Airway epithelial cell (primary cell): ENCODE measurements around a stretch of chr13.

- RAMPAGE, long total RNA, result no peak
These were observed 40.6 kb upstream of the RNF113B start for GRCh38 chr13:98217594-98218224.

DNA sequence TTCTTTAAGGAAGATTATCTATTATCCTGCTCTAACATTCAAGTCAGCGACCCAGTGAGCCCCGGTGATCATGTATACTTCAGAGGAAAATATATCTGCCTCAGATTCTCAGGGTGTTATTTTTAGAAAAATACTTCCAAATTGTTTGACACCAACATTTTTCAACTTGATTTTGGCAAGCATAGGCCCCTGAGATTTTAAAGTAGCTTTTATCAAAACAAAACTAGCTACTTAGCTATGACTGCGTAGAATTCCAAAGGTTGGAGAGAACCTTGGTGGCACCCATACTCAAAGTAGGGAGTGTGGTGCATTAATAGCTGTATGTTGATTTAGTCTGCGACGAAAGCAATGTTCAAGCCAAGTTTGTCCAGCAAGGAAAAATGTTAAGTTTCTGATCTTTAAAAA, 75.7 kb upstream of the RNF113B start:
- RAMPAGE, long total RNA, result no peak

DNA sequence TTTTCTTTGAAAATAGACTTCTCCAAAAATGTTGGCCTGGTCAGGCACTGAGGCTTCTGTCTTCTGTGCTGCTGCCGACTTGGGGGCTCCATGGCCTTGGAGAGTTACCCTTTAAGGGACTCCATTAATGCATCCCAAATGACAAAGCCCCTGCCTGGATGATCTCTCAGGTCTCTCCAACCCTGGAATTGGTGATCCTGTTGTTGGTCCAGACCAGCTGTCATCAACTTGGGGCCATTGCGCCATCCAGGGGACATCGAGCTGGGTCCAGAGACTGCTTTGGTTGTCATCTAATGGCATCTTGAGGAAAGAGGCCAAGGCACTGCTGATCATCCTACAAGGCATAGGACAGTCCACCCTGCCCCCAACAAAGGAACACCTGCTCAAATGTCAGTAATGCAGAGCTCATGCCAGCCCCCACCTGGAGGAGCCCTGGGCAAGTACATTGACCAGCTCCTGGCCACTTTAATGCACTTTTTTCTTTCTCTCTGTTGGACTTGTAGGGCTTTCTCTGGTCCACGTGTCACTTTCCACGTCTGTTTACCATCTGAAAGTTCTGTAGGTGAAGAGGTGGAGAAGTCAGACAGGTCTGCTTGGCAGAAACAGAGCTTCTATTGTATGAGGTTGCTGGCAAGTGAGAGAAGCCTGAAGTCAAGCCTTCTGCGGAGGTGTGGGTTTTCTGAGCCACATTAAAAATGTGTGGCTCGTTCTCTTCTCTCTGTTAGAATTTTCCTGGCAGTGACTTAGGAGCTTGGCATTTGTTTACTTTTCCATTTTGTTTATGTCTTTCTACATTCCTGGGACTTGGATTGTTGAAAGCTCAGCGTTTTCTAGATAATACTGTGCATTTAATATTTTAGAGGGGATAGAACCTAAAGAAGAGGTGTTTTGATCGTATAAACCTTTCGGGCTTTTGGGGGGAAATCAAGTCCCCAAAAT, 124.0 kb upstream of the RNF113B start:
- RAMPAGE, long total RNA, result no peak

- RAMPAGE, long total RNA, result no peak
These were observed 79.9 kb downstream of the STK24 start for GRCh38 chr13:98496755-98497628.

- RAMPAGE, long total RNA, result no peak
These were observed 28.6 kb downstream of the STK24 start for GRCh38 chr13:98548229-98548712.

DNA sequence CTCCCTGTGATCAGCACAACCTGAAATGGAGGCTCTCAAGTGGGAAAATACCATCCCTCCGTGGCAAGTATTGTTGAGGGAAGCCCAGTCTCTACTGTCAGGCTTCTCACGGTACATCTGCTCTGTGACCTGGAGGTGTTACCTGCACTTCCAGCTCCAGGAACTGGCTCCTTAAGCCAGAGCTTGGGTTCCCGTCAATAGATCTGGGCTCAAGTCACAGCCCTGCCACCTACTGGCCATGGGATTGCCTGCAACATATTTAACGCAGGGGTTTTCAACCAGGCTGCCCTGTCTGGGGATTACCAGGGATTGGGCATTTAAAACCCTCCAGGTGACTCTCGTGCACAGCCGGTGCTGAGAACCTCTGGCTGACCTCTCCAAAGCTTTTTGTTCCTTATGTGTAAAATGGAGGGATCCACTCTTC, 76.5 kb upstream of the STK24 start:
- RAMPAGE, long total RNA, result no peak

GRCh38 chr13:98658025-98658535, 81.2 kb upstream of the STK24 start:
- RAMPAGE, long total RNA, result no peak

DNA sequence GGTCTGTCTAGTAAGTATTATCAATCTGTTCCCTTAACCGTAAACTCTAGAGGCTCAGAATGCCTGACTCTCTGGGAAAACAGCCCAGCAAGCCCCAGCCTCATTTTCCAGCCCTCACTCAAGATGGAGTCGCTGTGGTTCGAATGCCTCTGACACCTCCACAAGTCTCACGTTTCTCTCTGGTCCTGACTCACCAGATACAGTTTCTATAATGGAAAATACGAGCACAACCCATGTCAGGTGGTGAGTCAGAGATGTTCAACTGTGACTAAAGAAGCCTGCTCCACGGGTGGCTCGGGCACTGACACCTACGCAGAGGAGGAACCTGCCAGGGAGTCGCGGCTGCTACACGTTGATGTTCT, 87.1 kb upstream of the STK24 start:
- RAMPAGE, long total RNA, result no peak

GRCh38 chr13:98794065-98794764, 41.7 kb upstream of the SLC15A1 start:
- RAMPAGE, long total RNA, result no peak

DNA sequence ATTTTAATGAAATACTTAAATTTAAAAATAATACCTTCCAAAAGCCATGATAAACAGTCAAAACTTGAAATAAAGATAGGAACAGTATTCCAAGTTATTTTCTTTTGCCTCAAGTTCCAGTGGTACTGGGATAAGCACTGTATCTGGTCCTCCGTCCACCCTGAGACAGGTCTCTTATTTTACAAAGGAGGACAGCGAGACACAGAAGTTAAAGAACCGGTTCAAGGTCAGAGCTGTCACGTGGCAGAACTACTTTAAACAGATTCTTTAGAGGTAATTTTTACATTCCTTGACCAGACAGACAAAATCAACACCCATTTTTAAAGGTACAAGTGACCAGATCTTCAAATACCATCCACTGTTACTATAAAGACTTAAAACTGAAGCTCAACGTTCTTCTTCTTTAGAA, 10.4 kb upstream of the DOCK9 start:
- RAMPAGE, long total RNA, result no peak

- RAMPAGE, long total RNA, result no peak
These were observed 89.1 kb upstream of the DOCK9 start for GRCh38 chr13:99066825-99067432.

- RAMPAGE, long total RNA, result no peak
These were observed 107.4 kb upstream of the DOCK9 start for GRCh38 chr13:99084933-99085999.

DNA sequence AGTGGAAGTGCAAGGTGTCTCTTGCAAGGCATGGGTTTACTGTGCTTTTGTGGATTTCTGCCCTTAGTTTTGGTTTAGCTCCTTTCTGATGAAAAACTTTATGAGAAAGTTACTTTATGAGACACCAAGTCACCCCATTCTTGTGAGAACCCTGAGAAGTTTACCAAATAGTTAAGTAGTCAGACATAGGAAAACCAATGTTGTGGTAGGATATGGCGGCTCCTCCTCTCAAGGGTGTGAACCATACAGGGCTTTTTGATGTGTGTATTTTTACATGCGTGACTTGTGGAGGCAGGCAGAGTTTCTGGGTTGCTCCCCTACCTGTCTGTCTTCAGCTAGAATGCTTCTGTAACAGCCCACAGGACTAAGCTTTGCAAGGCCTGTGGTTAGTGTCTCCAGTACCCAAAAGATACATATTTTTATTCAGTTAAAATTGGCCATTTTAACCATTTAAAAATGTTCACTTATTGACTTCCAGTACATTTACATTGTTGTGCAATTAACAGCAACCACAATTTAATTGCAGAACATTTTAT, 18.3 kb downstream of the UBAC2 start:
- RAMPAGE, long total RNA, result no peak

DNA sequence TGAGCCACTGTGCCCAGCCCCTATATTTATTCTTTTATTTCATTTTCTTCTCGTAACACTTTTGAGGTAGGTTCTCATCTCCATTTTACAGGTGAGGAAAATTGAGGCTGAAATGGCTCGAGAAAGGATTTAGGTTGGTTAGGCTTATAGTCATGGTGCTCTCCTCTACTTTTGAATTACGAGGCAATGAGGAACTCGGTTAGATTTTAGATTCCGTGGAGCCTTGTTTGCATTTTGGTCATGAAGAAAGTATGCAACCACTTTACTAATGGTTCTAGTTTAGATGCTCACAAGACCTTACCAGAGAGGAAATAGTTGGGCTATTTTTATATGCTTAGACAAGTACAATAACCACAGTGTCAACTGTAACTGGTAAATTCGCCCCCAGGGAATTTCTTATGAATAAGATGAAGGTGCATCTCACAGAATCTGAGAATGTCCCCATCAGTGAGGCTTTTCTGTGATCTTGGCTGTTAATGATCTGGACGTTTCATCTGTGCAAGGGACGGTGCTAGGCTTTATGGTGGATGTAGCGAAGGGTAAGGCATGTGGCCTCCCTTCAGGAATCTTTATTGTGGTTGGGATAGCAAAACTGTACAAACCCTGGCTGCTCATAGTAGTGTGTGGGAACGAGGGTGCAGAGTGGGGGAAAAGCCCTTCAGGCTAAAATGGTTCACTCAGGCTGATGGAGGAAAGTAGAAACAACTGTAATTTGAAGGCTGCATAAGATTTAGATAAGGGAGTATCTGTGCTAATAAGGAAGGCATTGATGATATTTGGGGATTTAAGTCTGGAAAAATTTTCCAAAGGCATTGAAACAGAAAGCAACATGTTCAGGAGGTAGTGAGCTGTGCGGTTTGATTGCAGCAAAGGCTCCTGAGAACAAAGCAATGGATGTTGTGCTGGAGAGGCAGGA, 28.2 kb downstream of the UBAC2 start:
- RAMPAGE, long total RNA, result no peak

DNA sequence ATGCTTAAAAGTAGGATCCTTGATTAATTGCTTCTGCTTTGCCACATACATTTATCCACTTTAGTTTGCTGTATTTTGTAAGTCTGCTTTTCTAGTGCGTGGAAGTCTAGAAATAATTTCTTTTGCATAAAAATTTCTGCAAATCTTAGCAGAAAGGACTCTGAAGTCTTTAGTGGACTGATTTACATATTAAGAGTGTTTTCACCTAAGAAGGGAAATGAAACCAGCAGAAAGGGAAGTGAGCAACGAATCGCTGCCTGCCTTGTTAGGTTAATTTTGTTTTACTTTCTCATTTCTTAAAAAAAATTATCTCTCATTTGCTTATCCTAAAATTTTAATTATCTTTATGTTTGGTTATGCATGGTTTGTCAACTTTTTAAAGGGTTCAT, 721 bp upstream of the GPR18 start:
- RAMPAGE, long total RNA, result no peak

- RAMPAGE, long total RNA, result no peak
These were observed 6.6 kb upstream of the GPR18 start for GRCh38 chr13:99264799-99265127.

GRCh38 chr13:99274832-99275463, 16.8 kb upstream of the GPR18 start:
- RAMPAGE, long total RNA, result no peak

DNA sequence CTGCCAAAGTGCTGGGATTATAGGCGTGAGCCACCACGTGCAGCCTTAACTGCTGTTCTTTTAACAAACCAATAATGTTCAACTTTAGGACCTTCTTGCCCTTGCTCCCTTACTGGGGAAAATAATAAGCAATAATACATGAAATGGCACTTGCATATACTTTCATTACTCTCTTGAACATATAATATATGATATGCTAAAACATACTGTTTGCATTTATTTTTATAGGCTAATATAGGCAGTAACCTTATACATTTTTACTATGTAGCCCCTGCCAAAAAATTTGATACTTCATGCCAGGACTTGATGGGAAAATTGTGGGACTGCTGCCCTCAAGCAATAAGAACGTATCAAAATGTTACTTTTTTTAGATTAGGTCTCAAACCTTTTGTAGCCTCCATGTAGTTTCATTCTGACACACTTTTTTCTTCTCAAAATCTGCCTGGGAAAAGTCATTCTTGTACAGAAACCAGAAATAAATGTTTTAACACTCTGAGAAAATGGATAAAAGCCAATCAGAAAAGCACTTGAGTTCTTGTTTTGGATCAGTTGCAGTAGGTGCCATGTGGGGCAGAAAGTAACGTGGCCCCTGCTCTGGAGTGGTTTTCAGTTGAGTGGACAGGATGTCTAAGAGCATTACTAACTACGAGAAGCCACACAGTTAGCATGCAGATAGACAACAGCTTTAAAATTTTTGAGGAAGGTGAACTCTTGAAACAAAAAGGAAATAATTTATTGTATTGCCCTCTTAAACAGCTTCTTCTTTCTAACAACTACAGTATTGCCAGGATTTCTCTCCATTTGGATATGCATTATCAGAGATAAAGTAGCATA, 19.2 kb downstream of the GPR183 start:
- RAMPAGE, long total RNA, result no peak

- RAMPAGE, long total RNA, result no peak
These were observed 10.7 kb downstream of the GPR183 start for GRCh38 chr13:99296266-99297090.

GRCh38 chr13:99348756-99349623, 41.8 kb upstream of the GPR183 start:
- RAMPAGE, long total RNA, result no peak